ENCODE data around the genes CH25H, IFIT2, PCGF5 and PPP1R3C.

- RRBS: no CpG with 5 or more reads among the region's 2 CpGs
CAGE:
- cytosol, long polyA plus RNA: no peak
- long polyA plus RNA: no peak
- nucleus, long polyA plus RNA: no peak
These were observed 3.4 kb downstream of the STAMBPL1 start for GRCh38 chr10:88883329-88883902.

CAGE:
- cytosol, long polyA plus RNA: no peak
- long polyA plus RNA: no peak
- nucleus, long polyA plus RNA: no peak
These were observed 16.1 kb downstream of the STAMBPL1 start for GRCh38 chr10:88896217-88896529.

DNA sequence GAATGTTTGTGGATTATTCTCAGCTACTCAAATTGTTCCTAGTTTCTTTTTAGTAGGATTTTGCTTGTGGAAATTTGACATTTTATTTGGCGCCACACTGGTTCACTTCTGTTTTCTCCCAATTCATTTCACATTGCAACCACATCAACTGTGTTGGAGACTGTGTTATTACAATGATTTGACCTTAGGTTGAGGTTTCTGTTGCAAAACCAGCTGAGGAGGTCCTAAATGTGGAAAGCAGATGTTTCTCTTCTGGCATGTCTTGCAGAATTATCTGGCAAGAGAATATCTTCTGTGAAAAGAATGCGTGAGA, 25.8 kb downstream of the ACTA2 start:
- RRBS: no CpG with 5 or more reads among the region's 2 CpGs
CAGE:
- cytosol, long polyA plus RNA: no peak
- long polyA plus RNA: no peak
- nucleus, long polyA plus RNA: no peak

GRCh38 chr10:88980169-88980674, 10.4 kb upstream of the FAS start:
- RRBS: no CpG with 5 or more reads among the region's 5 CpGs
CAGE:
- cytosol, long polyA plus RNA: no peak
- long polyA plus RNA: no peak
- nucleus, long polyA plus RNA: no peak

DNA sequence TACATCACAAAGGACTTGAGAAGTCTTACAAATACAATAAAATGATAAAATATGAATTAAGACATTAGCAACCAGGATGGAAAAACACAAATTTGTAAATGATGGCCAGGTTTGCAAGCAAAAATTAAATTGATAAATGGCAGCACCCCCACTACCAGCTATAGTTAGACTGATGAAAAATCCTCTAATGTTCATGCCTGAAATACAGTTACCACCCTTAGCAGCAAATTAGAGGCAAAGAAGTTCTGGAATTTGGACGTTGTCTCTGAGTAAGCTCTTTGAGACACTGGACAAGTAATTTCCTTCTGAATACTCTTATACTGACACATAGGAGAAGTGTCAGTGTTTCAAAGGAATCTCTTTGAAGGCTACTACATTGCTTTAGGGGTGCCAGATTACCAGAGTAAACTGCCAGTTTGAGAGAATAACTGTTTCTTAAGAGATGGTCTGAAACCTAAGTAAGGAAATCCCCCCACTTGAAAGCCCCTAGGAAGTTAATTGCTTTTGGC, 3.3 kb downstream of the FAS start:
- RRBS: no CpG with 5 or more reads among the region's 1 CpG
CAGE:
- cytosol, long polyA plus RNA: no peak
- long polyA plus RNA: no peak
- nucleus, long polyA plus RNA: no peak

- RRBS: 6% methylated on average over 6 of the region's 56 CpGs
CAGE:
- cytosol, long polyA plus RNA: no peak
- long polyA plus RNA: no peak
- nucleus, long polyA plus RNA: no peak
These were observed at the start of gene CH25H for GRCh38 chr10:89206601-89207679. Gene CH25H (minus strand): TSS chr10:89207317.

DNA sequence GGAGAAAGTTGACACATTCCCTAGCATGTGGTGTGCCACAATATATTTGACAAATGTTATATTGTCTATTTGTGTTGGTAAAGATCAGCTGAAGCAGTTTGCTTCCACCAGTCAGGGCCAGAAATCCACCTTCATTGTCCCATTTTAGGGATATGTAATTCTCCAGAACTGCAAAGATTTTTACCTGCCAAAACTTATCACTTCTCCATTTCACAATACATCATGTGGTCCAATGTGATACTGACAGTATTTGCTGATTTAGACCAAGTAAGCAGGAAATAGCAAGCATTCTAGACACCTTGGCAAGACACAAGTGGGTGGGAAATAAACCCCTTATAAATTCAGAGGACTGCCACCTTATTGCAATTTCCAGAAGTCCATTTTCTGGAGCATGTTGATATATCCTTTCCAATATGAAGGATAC, 18.6 kb upstream of the LIPA start:
CAGE:
- cytosol, long polyA plus RNA: no peak
- long polyA plus RNA: no peak
- nucleus, long polyA plus RNA: no peak

DNA sequence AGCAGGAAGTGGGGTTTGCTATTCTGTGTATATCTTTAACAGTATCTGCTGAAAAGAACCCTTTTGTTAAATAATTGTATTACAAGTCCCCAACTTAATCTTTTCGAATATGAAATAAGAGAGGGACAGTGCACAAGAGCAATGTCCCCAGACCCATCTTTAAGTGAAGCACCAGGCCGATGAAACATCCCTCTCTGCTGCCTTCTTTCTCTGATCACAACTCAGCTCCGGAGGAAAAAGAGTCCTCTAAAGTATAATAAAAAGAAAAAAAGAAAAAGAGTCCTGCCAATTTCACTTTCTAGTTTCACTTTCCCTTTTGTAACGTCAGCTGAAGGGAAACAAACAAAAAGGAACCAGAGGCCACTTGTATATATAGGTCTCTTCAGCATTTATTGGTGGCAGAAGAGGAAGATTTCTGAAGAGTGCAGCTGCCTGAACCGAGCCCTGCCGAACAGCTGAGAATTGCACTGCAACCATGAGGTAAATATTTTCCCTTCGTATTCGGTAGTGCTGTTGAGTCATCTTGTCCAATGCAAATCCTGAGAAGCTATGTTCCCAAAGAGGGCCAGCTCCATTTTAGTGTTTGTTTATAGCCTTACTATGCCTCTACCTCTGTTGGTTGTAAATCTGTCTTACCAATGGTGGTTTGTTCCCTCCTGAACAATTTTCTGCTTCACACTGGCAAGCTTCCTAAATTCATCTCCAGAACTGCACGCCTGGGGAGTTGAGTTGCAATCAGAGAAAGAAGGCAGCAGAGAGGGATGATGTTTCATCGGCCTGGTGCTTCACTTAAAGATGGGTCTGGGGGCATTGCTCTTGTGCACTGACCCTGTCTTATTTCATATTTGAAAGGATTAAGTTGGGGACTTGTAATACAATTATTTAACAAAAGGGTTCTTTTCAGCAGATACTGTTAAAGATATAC, at the start of gene IFIT2:
TSS of gene IFIT2 (plus strand) at position 398 of the 925 bp plus-strand sequence.
- RRBS: no CpG with 5 or more reads among the region's 10 CpGs
CAGE:
- cytosol, long polyA plus RNA: no peak
- long polyA plus RNA: no peak
- nucleus, long polyA plus RNA: no peak

DNA sequence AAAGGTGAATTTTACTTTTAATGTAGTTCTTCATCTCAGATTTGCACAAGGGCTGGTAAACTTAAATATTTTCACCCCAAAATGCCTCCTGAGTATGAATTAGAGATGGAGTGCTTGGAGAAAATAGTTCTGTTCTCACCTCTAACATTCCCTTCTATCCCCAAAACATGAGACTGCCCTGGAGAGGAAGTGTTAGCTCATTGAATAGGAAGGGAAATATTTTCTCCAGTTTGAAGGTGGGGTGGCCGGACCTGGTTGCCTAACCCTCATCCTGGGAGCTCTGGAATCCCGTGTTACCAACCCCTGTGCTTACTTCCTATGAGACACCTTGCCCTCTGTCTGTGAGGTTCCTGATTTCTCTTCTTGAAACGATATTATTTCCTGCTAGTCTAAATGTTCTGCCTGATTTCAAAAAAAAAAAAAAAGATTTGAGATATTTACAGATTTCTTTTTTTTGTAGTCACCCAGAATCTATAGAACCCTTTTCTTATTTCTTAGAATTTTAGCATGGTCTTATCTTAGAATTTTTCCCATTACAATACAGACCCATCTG, 830 bp downstream of the IFIT2 start:
- RRBS: no CpG with 5 or more reads among the region's 3 CpGs
CAGE:
- cytosol, long polyA plus RNA: no peak
- long polyA plus RNA: no peak
- nucleus, long polyA plus RNA: no peak

DNA sequence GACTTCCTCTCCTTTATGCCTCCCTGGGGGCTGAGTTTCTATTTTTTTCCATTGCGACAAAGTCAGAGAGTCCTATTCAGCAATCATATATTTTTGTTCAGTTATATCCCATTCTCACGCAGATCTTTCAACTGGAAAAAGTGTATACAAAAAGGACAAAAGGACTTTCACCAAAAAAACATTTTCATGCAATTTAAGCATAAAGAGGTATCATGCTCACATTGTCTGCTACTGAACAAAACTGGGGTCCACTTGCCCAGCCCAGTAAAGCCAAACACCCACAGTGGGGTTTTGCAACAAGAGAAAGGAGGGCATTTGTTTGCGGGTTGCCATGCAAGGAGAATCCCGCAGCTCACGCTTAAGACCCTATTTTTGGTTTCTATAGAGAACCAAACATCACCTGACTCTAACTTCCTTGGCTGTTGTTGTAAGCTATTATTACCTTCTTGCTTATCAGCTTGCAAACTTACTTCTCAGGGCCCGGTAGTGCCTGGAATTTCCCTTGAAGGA, 20.5 kb downstream of the IFIT3 start:
- RRBS: no CpG with 5 or more reads among the region's 6 CpGs
CAGE:
- cytosol, long polyA plus RNA: no peak
- long polyA plus RNA: no peak
- nucleus, long polyA plus RNA: no peak

DNA sequence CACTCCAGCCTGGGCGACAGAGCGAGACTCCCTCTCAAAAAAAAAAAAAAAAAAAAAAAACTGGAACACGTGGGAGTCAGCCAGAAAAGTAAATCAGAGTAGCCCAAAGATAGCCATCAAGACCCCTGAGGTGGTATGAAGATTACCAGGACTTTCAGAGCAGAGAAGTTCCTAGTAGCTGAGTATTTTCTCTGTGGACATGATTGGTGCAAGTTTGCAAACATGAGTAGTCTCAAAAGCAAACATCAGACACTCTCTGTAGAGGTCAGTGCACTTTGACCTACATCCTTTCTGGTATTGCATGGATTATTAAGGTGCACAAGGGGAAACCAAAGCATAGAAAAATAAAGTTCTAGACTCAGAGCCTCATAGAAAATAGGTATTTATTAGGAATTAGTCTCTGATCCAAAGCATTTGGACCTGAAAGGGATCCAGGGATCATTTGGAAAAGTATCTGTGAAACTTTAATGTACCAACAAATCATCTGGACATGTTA, 4.5 kb upstream of the IFIT1B start:
- RRBS: no CpG with 5 or more reads among the region's 3 CpGs
CAGE:
- cytosol, long polyA plus RNA: no peak
- long polyA plus RNA: no peak
- nucleus, long polyA plus RNA: no peak

- RRBS: no CpG with 5 or more reads among the region's 7 CpGs
CAGE:
- cytosol, long polyA plus RNA: no peak
- long polyA plus RNA: no peak
- nucleus, long polyA plus RNA: no peak
These were observed 53.4 kb downstream of the PANK1 start for GRCh38 chr10:89591463-89592313.

DNA sequence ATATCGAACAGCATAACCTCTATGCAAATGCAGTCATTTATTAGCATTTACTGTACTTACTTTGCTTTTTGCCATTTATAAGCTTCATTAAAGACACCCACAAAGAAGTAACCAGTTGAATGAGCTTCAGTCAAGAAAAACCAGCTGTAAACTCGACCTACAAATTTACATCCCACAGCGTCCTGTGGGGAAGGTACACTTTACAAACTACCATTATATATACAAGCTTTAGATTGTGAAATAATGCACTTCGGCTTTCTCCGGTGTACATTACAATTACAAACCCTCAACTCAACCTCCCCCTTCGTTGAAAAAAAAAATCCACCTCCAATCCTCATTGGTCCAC, 1.4 kb downstream of the PANK1 start:
- RRBS: 5% methylated on average over 1 of the region's 6 CpGs
CAGE:
- cytosol, long polyA plus RNA: no peak
- long polyA plus RNA: no peak
- nucleus, long polyA plus RNA: no peak

GRCh38 chr10:91164382-91164988, 56.0 kb upstream of the PCGF5 start:
- RRBS: no CpG with 5 or more reads among the region's 10 CpGs
CAGE:
- cytosol, long polyA plus RNA: no peak
- long polyA plus RNA: no peak
- nucleus, long polyA plus RNA: no peak

GRCh38 chr10:91219945-91220985, at the start of gene PCGF5:
Gene PCGF5 (plus strand): TSS chr10:91220663.
- RRBS: 2% methylated on average over 34 of the region's 72 CpGs
CAGE:
- cytosol, long polyA plus RNA: no peak
- long polyA plus RNA: no peak
- nucleus, long polyA plus RNA: no peak

DNA sequence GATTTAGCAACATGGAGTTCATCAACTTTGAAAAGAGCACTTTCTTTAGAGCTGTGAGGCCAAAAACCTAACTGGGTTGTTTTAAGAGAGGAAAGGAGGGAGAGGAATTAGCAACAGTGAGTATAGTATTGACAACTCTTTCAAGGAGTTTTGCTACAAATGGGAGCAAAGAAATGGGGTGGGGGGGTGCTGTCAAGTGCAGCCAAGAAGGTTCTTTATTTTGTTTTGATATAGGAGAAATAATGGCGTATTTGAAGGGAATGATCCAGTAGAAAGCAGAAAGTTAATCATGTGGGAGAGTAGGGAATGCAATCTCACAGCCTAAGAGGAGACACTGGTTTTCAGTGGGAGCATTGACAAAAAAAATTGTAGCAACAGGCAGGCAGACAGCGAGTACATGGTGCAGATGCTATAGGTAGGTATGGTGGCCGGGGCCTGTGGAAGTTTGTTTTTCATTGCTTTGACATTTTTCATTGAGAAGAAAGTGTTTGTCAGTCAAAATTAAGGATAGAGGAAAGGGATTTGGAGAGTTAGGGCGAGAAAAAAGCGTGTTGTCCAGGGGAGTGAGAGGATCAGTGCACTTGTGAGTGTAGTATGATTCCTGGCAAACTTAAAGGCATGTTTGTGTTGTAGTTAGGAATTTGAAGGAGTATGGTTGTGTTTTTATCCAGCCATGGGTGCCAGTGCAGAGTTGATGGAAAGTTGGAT, 25.0 kb downstream of the PCGF5 start:
- RRBS: no CpG with 5 or more reads among the region's 5 CpGs
CAGE:
- cytosol, long polyA plus RNA: no peak
- long polyA plus RNA: no peak
- nucleus, long polyA plus RNA: no peak

DNA sequence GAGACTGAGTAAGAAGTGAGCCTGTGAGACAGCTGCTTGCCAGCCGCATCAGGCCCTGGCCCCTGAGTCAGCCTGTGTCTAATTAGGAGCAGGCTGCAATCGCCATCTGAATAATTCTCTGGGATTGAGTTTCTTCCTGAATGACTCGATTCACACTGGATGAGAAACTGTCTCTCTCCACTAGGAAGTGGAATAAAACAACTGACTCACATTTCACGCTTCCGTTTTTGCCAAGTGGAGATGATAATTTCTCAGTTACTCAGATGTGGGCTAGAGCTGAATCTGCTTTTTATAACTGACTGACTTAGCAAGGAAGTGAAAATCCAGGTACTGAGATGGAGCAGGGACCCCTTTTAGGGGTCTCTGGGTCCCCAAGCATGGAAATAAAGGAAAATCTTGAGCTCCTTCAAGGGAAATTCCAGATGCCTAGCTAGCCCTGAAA, 69.1 kb upstream of the HECTD2 start:
- RRBS: no CpG with 5 or more reads among the region's 5 CpGs
CAGE:
- cytosol, long polyA plus RNA: no peak
- long polyA plus RNA: no peak
- nucleus, long polyA plus RNA: no peak

DNA sequence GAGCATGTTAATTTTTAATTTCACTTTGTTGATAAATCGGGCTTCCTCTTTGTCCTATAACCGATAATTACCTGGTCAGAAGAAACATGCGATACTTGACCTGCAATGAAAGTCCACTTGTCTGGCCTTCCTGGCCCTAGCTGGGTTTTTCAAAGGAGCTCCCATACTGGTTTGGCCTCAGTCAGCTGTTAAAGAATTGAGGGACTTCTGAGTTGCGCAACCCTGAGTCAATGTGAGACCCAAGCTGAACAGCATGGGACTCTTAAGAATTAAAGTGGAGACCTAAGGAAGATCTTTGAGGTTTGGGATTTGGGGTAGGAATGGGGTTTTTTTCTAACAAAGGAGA, 76.0 kb downstream of the PPP1R3C start:
- RRBS: no CpG with 5 or more reads among the region's 4 CpGs
CAGE:
- cytosol, long polyA plus RNA: no peak
- long polyA plus RNA: no peak
- nucleus, long polyA plus RNA: no peak

GRCh38 chr10:91613131-91614095, 19.5 kb downstream of the PPP1R3C start:
- RRBS: no CpG with 5 or more reads among the region's 5 CpGs
CAGE:
- cytosol, long polyA plus RNA: no peak
- long polyA plus RNA: no peak
- nucleus, long polyA plus RNA: no peak

DNA sequence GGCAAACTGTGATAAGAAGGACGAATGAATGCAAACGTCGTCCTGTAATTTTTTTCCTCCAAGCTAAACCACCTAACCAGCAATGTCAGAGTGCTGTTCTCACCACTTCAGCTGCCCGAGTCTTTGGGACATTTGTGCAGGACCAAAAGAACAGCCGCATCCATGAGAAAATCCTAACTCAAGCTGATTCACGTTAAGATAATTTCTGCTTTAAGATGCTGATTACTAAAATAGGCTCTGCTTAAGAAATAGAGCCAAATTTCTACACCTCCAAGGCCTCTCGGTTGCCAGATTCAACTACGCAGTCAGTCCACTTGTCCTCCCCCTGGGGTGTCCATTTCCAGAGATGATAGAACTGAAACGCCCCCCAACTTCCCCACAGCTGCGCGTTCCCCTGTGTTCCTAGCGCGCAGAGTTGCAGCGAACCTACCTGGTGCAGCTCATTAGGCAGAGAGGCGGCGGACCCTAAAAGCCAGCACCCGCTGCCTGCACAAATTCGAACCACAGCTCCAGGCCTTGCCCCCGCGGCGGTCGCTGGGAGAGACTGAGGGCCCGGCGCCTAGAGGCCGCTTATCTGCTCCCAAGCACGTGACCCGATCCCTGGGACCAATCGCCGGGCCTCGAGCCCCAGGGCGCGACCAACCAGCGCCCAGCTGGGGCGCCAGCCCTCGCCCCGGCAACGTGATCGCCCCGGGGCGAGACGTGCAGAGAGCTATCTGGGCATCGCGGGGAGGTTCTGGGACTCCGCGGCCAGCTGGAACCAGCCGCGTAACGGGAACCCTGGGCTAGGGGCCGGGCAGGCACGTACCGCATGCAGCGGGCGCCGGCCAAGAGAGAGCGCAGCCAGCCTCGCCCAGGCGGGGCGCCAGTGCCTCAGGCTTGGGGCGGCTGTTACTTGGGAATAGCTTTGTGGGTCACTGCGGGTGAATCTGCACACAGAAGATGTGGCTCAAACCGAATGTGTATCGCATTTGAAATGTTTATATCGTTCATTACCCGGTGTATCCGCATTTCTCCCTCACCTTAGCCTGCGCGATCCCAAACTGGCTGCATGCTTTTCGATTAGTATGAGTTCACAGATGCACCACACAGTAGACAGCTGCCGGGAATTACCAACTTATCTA, at the start of gene PPP1R3C:
TSS of gene PPP1R3C (minus strand) at position 546 of the 1,124 bp plus-strand sequence.
- RRBS: 2% methylated on average over 26 of the region's 69 CpGs
CAGE:
- cytosol, long polyA plus RNA: no peak
- long polyA plus RNA: no peak
- nucleus, long polyA plus RNA: no peak

All from IMR-90 (cell line).